Thyroid gland (tissue), 7 donors: ENCODE results near the genes LMO7 and SPRY2.

DNA sequence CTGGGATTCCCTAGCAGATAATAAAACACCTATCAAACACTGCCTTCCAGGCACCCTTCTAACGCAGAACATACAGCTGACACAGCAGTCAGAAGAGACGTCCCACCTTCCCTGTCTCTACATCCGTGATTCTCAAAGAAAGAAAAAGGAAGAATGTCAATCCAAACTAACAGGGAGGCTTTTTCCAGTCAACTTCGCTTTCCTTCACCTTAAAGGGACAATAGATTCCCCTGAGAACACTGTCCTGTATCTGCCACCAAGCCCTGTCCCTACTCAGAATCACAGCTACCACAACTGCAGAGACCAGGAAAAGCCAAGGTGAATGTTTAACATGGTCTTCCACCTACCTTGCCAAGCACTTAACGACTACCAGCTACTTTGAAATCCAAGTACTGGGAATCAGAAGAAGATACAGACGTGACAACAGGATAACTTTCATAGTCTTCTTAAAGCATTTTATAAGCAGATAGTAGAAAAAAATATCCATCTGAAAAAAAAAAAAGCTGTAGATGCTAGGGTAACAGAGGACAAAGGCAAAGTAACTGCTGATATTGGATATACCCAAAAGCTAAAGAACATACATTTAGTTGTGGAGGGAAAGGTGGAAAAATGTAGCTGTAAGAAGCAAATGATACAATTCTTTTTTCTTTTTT lies 38.4 kb downstream of the TBC1D4 start:
- PRO-cap, 2 experiments: no peak in any of the 2 experiments
- RAMPAGE, long total RNA, 5 experiments: no peak in any of the 5 experiments

- PRO-cap, 2 experiments: peak in 2 of 2 experiments; most common plus-strand start chr13:75636330 (in 2); most common minus-strand start chr13:75636178 (in 2)
- RAMPAGE, long total RNA, 5 experiments: start-site peak on the plus strand in 2 of 5 experiments, at chr13:75636270-75636355 at its widest, 471 to 883 reads per replicate
Observed at GRCh38 chr13:75636072-75637288, at the start of gene LMO7. TSS of gene LMO7 (plus strand) at chr13:75636330.

DNA sequence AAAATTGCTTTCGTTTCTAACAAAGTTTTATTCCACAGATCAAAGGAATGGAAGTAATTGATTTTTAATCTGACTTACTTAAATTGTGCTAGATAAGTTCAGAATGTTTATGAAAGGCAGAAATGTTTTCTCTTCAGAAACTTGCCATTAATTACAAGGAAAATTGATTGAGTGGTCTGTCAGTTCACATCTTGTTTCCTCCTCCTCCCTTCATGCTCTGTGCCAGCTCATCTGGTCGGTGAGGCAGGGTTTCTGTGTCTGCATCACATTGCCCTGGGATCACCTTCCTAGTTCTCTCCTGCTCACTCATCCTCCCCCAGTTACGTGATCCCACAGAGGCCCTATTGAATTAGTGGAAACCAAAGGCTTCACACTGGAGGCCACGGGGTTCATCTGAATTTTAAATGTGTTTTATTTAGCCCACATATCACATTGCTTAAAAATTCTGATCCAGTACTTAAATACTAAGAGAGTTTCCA lies 378.8 kb downstream of the LMO7 start:
- PRO-cap, 2 experiments: no peak in any of the 2 experiments
- RAMPAGE, long total RNA, 5 experiments: no peak in any of the 5 experiments

DNA sequence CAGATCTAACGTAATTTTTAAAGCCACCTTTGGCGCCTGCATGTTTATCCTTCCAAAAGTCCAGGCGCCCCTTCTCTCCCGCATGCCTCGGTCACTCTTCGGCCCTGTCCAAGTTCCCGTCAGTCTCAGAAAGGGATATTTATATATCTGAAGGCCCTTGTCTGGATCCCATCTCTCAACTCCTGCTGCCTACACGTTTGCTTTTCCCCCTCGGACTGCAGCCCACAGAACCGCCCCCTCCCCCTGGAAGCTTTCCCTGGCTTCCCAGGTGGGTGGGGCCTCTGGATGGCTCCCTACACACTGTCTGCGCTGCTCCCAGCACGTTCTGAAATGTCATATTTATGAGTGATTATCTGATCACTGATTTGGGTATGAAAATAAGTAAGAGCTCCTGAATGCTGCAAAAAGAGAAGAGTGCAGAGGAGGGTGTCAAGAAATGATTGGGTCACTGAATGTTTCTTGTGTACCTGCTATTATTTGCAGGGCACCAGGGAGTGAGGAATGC lies 1.1 kb upstream of the KCTD12 start:
- PRO-cap, 2 experiments: peak in 2 of 2 experiments; most common minus-strand start position 217 of the sequence (in 2)
- RAMPAGE, long total RNA, 5 experiments: no peak in any of the 5 experiments

GRCh38 chr13:76999348-76999896 lies 7.5 kb downstream of the CLN5 start:
- PRO-cap, 2 experiments: no peak in any of the 2 experiments
- RAMPAGE, long total RNA, 5 experiments: no peak in any of the 5 experiments

GRCh38 chr13:77051788-77052453 lies 25.0 kb upstream of the FBXL3 start:
- PRO-cap, 2 experiments: no peak in any of the 2 experiments
- RAMPAGE, long total RNA, 5 experiments: no peak in any of the 5 experiments

- PRO-cap, 2 experiments: no peak in any of the 2 experiments
- RAMPAGE, long total RNA, 5 experiments: no peak in any of the 5 experiments
Observed at GRCh38 chr13:77144755-77145883, 118.2 kb upstream of the FBXL3 start.

DNA sequence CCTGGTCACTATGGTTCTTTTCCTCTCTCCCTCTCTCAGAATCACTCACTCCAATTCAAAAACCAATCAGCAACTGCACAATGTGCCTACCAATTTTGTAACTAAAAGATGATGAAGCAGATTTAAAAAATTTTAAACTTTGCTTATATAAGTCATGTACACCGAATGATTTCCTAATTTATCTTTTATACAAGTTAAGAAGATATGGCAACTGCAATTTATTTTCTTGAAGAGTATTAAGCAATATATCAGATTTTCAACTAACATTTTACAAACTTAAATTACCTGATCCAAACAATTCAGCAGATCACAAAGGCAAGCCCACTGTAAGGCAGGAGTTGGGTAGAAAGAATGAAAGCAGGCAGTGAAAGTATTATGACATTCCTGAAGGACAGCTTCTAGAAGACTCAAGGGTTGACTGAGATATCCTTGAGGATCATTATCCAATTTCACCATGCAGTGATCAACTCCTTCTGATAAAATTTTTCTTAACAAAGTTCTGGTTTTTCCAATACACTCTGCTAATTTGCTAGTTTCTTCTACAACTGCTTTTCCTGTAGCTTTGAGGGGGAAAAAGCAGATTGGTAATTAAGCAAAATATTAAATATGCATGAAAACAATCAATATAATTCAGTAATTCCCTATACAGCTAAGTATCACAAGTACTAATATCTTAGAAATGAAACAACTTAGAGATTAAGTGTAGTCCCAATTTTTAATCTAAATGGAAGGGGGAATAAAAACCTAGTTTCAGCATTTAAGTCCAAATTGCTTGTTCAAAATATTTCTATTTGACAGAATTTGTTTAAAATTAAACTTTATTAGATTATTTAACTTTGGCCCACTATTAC lies 141.9 kb downstream of the MYCBP2 start:
- PRO-cap, 2 experiments: no peak in any of the 2 experiments
- RAMPAGE, long total RNA, 5 experiments: no peak in any of the 5 experiments

GRCh38 chr13:77429210-77429651 lies 102.3 kb upstream of the MYCBP2 start:
- PRO-cap, 2 experiments: no peak in any of the 2 experiments
- RAMPAGE, long total RNA, 5 experiments: no peak in any of the 5 experiments

DNA sequence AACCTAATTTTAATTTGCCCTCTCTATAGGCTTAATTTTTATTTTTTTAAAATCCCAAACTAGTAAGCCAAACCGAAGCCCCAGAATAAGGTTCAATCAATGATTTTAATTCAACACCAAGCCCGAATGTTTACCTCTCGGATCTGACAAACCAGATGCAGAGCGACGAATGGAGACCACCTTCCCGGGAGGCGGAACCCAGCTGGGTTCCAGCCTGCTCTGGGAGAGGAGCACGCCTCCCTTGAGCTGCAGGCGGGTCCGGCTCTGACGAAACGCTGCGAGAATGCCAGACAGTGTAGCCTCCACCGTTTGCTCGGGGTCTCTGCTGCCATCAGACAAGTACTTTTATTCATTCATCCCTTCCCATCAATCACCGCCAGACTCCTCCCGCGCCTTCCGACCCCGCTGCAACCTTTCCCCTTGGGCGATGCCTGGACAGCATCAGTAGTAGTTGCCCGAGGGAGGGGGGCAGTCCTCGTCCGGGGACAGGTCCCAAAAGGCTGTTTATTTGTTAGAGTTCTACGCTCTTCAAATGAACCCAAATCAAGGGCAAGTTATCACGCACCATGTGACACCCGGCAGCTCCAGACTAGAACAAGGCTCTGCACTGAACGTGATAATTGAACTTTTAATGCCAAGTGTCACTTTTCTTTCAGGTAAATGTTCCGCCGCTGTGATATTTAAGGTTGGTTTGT lies 779 bp upstream of the EDNRB start:
- PRO-cap, 2 experiments: peak in 2 of 2 experiments; most common plus-strand start position 267 of the sequence (in 1); most common minus-strand start position 221 of the sequence (in 2)
- RAMPAGE, long total RNA, 5 experiments: start-site peak on the minus strand in 5 of 5 experiments, centred at positions 143 to 318 of the sequence, 16 to 239 reads per replicate

GRCh38 chr13:78045781-78046367 lies 127.2 kb upstream of the EDNRB start:
- PRO-cap, 2 experiments: no peak in any of the 2 experiments
- RAMPAGE, long total RNA, 5 experiments: no peak in any of the 5 experiments

DNA sequence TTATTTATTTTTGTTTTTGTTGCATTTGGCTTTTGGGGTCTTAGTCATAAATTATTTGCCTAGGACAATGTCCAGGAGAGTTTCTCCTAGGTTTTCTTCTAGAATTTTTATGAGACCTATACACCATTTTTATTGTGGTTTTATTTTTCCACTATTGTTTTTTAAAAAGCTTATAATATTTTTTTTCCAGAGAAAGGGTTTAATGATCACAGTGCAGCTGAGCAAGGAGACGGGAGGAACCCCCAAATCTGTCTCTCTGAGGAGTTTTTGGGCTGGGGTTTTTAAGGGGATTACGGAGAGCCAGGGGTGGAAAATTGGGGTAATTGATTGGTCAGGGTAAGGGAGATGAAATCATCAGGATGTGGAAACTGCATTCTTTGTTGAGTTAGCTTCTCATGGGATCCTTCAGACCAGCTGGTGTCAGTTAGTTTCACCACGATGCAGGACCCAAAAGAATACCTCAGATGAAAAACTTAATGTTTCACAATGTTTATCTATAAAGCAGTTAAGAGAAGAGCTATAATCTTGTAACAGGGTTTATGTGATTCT lies 230.9 kb downstream of the POU4F1 start:
- PRO-cap, 2 experiments: no peak in any of the 2 experiments
- RAMPAGE, long total RNA, 5 experiments: no peak in any of the 5 experiments

DNA sequence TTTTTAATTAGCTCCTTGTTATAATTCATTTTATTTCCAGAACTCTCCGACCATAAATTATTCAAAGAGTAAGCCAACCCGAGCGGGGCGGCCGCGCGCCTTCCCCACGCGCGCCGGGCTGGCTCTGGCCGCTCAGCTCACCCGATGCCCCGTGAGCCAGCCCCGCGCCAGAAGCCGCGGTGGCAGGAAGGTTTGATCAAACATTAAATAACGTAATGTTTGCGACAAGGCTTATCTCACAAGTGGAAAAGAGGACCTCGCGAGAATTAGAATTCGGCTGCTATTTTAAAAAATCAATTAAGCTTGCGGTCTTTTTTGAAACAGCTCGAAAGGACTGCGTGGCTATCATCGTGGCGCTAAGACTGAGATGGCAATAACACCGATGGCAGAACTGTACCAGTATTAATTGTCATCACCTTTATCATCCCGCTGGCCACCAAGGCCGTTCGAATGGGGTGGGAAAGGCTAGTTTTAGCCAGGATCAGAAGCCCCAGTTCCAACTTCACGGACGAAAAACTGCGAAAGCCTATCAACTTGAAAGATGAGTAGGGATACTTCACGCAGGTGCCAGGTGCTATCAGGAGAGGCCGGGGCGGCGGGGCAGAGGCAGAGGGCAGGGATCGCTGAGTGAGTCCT lies 6.5 kb downstream of the POU4F1 start:
- PRO-cap, 2 experiments: peak in 2 of 2 experiments; most common plus-strand start position 583 of the sequence (in 2)
- RAMPAGE, long total RNA, 5 experiments: no peak in any of the 5 experiments

GRCh38 chr13:78660026-78660986 lies 1.4 kb upstream of the OBI1 start:
- PRO-cap, 2 experiments: peak in 2 of 2 experiments; most common plus-strand start chr13:78660463 (in 1); most common minus-strand start chr13:78660337 (in 1)
- RAMPAGE, long total RNA, 5 experiments: no peak in any of the 5 experiments

GRCh38 chr13:79483035-79483517 lies 2.1 kb downstream of the NDFIP2 start:
- PRO-cap, 2 experiments: no peak in any of the 2 experiments
- RAMPAGE, long total RNA, 5 experiments: no peak in any of the 5 experiments

- PRO-cap, 2 experiments: no peak in any of the 2 experiments
- RAMPAGE, long total RNA, 5 experiments: no peak in any of the 5 experiments
Observed at GRCh38 chr13:79998459-79998820, 342.5 kb downstream of the SPRY2 start.

- PRO-cap, 2 experiments: peak in 2 of 2 experiments; most common plus-strand start chr13:80156840 (in 2)
- RAMPAGE, long total RNA, 5 experiments: no peak in any of the 5 experiments
Observed at GRCh38 chr13:80156575-80157052, 184.3 kb downstream of the SPRY2 start.

DNA sequence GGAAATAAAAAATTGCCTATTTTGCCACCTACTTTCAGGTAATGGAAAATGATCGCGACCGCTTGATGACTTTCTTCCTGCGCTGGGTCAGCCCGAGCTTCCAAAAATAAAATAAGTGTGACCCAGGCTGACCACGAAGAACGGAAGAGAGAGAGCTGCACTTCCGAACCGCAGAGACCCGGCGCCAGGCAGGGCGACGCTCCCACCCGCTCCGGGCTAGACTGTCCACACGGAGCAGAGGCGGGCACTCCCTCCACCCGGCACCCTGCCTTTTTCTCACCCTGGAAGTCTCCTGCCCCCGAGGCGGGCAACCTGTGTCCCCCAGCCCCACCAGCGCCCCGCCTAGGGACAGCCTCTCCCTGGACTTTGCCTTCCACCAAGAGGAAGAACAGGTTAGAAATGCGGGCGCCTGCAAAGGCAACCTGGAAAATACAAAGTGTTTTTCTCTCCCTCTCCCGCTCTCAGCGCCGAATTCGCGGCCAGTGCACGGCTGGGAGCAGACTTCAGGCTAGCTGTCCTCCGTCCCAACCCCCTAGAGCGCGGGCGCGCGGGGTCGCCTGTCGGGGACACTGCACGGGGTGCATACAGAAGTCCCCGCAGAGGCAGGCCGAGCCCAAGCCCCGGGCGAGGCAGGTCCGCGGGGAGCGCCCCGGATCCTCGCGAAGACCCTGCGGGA lies 962 bp downstream of the SPRY2 start:
- PRO-cap, 2 experiments: peak in 2 of 2 experiments; most common plus-strand start position 173 of the sequence (in 2); most common minus-strand start position 180 of the sequence (in 1)
- RAMPAGE, long total RNA, 5 experiments: no peak in any of the 5 experiments

DNA sequence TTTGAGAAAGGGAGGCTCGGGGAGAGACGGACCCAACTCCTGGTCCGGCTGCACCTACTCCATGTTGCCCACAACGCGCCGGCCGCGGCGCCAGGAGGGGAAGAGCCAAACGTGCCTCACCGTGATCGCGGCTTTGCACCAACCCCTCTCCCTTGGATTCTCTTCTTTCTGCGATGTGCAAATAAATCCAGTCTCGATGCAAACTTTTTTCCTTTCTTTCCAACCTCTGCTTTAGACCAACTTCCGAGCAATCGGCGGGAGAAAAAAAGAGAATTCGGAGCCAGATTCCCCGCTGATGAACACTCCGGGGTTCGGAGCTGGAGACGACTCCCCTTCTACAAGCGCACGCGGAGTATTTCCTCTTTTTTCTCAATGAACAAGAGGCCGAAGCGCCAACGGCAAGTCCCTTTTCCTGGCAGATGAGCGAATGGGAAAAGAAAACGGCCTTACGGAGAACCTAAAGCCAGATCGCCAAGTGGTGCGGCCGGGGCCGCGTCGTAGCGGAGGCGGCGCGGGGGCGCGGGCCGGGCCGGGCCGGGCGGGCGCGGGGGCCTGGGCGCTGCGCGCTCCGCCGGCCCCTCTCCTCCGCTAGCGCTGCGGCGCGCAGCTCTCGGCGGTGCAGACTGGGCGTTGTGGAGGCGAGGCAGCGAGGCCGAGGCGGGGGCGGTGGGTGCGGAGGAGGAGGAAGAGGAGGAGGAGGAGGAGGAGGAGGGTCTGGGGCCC lies at the start of gene SPRY2:
Gene SPRY2, minus strand, starts transcription at position 625 of the 723 bp plus-strand sequence.
- PRO-cap, 2 experiments: peak in 2 of 2 experiments; most common plus-strand start position 71 of the sequence (in 2); most common minus-strand start position 625 of the sequence (in 2)
- RAMPAGE, long total RNA, 5 experiments: start-site peak on the minus strand in 2 of 5 experiments, centred at positions 304 to 383 of the sequence, 10 to 11 reads per replicate

DNA sequence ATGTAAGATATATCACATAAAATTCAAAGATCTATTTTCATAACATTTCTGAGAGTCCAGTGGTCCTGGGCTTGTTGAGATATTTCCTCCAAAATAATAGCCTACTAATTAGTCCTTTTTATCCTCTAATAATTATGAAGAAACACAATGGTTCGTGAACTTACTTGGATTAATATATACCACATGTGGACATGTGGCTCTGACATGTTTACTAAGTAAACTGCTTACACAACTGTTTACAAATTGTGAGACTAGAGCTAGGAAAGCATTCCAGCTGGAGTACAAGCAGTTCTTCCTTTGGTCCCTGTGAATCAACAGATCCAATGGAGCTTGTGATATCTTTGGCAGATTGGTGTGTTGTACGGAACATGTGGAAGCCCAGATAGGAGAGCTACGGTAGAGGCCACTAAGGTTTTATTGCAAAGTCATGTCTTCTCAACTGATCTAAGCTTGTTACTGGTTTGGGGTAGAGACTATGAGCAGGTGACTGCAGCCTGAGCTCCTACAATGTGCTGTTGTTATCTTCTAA lies 145.5 kb upstream of the SPRY2 start:
- PRO-cap, 2 experiments: no peak in any of the 2 experiments
- RAMPAGE, long total RNA, 5 experiments: no peak in any of the 5 experiments